ENCODE measurements around a stretch of chr6.

GRCh38 chr6:157813141-157813635, 9.9 kb upstream of the SNX9 start:
- RRBS = no CpG with 5 or more reads among the region's 6 CpGs

DNA sequence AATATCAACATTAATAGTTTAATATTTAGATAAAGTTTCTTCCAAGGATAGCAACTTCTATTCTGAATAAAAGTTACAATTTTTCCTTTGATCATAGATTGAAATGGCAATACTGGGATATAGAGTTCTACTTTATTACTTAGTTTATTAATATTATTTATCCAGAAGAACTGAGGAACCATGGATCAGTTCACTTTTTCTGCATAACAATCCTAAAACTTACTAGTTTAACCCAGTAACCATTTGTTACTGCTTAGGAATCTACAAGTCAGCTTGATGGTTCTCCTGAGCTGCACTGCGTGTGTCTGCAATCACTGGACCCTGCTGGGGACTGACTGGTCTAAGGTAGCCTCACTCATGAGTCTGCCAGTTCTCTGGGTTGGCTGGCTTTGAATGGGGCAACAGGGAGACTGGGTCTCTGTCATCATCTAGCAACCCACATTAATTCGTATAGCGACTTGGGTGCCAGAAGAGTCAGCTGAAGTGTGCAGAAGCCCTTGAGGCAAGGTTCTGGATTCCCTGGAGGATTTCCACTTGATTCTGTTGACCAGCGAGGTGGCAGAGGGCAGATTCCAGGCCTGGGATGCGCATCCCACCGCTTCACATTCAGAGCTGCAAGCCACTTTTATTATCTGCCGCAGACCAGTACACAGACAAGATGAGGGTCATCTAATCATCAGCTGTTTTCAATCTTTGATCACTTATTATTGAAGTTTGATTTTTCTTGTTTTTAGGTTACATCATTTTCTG, 49.3 kb downstream of the SNX9 start:
- RRBS = no CpG with 5 or more reads among the region's 7 CpGs

DNA sequence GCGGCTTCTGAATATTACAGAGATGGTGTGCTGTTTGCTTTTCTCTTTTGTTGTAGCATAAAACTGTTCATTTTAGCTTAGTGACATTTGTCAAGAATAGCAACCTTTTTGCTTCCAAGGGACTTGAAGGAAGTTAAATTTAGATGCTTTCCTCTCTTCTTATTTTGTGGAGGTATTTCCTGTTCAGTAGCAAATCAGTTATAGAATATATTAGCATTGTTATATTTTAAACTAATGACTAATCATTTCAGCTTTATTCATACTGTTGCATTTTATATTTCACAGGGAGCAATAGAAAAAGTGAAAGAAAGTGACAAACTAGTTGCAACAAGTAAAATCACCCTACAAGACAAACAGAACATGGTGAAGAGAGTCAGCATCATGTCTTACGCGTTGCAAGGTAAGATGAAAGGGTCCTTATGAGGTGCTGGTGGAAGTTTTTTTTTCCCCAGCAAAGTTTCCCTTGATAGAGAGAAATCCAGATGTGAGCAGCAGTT, 43.3 kb upstream of the SYNJ2 start:
- RRBS = no CpG with 5 or more reads among the region's 3 CpGs

GRCh38 chr6:158039441-158040167, 57.9 kb downstream of the SYNJ2 start:
- RRBS = no CpG with 5 or more reads among the region's 17 CpGs

- RRBS = no CpG with 5 or more reads among the region's 6 CpGs
Measured at GRCh38 chr6:158073495-158074124, 91.9 kb downstream of the SYNJ2 start.

DNA sequence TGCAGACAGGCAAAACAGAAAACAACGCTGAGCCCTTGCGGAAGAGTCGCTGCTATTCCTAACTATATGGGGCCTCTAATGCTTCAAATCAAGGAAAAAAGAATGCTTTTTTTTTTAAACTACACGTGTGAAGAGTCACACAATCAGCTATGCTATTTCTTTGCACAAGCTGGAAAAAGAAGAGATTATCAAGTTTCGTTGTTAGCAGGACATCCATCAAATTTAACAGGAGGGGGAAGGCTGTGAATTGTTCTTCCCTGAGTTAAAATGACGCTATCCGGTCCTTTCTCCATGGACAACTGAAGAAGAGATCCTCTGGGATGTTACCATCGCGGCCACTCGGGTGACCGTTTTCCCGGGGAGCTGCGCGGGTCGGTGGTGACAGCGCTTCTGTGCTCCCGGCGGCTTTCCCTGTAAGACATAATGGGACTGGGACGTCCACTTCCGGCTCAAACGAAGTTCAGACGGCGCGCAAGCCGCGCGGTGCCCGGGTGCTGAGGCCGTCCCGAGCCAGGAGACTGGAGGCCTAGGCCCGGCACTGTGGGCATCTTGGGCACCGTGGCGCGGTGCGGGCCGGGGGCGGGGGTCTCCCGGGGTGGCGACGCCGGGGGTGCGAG, 63.3 kb downstream of the GTF2H5 start:
- RRBS = 2% methylated on average over 28 of the region's 42 CpGs

GRCh38 chr6:158479726-158479972, 80.2 kb upstream of the TMEM181 start:
- RRBS = 94% methylated on average over 5 of the region's 10 CpGs

DNA sequence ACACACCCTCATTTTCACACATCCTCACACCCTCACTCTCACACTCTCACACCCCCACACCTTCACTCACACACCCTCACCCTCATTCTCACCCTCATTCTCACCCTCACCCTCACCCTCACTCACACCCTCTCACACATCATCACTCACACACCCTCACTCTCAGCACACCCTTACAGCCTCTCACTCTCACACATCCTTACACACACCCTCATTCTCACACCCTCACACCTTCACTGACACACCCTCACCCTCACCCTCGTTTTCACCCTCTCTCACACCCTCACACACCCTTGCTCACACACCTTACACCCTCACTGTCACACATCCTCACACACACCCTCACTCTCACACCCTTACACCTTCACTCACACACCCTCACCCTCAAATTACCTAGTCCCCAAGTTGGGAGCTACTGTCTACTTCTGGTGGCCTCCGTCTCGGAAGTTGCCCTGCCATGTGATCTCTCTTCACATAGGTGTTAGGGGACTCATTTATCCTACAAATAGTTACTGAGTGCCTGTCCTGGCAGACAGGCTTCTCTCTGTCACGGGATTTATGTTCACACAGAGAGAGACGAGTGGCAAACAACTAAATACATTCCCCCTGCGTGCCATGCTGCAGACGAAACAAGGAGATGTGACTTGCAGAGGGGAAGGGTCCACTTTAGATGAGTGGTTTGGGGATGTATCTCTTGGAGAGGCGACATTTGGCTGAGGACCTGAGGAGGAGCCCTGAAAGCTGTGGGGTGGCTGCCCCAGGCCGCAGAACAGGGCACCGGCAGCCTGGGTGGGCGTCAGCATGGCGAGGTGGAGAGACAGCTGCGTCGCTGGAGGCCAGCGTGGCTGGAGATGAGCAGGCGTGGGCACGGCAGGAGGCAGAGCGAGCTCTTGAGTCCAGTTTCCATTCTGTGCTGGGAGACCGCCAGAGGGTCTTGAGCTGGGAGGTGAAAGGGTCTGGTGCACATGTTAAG, 17.4 kb downstream of the DYNLT1 start:
- RRBS = no CpG with 5 or more reads among the region's 19 CpGs

- RRBS = no CpG with 5 or more reads among the region's 4 CpGs
Measured at GRCh38 chr6:158634109-158634629, 10.4 kb downstream of the DYNLT1 start.

- RRBS = no CpG with 5 or more reads among the region's 12 CpGs
Measured at GRCh38 chr6:158668446-158668929, 18.6 kb downstream of the SYTL3 start.

DNA sequence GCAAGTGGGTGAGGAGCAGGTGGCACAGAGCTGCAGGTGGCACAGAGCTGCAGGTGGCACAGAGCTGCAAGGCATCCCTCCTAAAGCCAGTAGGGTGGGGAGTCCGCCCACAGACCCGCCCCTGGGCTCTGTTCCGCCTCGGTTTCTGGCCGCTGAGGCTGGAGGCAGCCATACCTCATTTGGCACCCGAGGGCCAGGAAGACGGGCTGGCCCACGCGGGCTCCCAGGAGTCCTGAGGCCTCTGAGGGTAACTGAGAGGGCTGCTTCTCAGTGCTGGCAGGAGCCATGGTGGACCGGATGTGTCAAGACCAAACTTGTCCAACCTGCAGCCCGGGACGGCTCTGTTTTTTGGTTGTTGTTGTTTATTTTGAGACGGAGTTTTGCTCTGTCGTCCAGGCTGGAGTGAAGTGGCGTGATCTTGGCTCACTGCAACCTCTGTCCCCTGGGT, 60.0 kb downstream of the EZR start:
- RRBS = no CpG with 5 or more reads among the region's 15 CpGs

- RRBS = no CpG with 5 or more reads among the region's 18 CpGs
Measured at GRCh38 chr6:158765842-158766881, 53.0 kb downstream of the EZR start.

DNA sequence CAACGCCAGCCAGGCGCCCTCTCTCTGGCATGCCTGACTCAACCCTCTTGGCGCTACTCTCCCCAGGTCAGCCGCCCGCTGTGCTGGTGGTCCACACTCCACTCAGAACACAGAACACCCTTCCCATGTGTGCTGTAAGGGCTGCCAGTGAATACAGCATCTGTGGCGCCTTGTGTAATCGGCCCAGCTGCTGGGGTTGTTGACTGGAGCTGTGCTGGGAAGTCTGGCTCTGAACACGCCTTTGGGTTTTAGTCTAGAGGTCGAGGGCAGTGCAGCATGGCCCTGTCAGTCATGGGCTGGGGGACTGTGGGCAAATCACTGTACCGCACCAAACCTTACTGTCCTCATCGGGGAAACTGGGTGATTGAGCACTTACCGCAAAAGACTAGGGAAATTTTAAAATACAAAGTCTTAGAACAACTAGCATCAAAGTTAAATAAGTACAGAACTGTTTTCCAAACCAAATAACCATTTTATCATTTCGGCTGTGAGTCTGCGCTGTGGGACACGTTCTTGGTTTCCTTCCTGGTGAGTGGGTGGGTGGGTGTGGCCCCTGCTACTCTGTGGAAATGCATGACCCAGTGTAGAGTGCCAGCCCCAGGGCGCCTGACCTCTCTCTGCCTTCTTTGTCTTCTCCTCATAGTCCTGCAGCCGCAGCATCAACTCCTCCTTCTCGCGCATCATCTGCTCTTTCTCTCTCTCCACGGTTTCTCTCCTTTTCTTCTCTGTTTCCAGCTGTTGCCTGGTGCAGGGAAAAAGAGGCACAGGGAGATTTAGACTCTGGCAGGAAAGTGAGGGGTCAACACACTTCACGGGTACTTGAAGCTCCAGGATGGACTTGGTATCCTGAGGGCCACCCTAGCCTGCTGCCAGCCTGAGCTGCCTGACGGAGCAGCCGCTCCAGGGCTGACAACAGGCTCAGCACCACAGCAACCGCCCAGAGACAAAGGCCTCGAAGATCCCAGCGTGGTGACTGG, 48.7 kb downstream of the EZR start:
- RRBS = no CpG with 5 or more reads among the region's 26 CpGs

GRCh38 chr6:158783299-158784232, 35.6 kb downstream of the EZR start:
- RRBS = no CpG with 5 or more reads among the region's 13 CpGs

GRCh38 chr6:158786756-158787360, 32.3 kb downstream of the EZR start:
- RRBS = no CpG with 5 or more reads among the region's 6 CpGs

DNA sequence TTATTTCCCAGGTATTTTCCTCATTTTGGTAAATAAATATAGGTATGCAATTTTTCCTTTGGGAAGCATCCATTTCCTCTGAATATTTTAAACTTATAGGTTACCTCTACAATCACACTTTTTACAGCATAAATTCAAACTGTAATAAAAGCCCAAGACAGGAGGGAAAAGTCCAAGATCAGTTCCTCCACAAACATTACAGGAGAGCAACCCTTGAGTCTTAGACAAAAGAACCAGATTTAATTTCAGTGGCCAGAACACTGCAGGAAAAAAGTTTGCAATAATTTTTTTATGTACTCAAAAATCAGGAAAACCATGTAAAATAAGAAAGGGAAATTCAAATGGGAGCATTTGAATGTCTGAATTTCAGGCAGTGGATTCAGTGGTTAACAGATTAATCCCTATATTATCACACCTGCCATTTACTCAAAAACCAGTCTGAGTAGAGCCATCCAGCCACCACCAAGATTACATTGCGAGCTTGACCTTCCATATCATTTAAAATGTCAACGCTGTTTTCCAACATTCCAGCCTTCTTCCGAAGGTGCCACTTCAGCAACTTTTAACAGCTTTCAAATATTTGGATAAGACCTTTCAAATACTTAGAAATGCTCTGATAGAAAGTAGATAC, 22.0 kb downstream of the EZR start:
- RRBS = no CpG with 5 or more reads among the region's 3 CpGs

GRCh38 chr6:158798306-158799260, 20.6 kb downstream of the EZR start:
- RRBS = no CpG with 5 or more reads among the region's 14 CpGs

DNA sequence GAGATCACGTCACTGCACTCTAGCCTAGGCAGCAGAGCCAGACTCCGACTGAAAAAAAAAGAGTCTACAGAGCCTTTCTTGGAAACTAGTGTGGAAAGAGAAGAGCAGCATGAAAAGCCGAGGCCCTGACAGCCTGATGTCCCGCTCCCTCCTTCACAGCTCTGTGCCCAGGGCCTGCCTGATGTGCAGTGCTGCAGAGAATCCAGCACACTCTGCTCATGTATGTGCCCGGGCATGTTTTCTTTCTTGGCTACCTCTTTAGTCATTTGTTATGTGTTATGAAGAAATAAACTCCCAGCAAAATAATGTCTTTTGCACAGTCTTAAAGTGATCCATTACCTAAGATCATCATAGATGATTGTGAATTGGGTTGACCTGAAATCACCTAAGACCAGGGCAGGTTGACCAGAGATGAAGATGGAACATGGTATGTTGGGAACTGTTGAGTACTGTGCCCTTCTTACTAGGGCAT, 78.1 kb upstream of the EZR start:
- RRBS = no CpG with 5 or more reads among the region's 5 CpGs

DNA sequence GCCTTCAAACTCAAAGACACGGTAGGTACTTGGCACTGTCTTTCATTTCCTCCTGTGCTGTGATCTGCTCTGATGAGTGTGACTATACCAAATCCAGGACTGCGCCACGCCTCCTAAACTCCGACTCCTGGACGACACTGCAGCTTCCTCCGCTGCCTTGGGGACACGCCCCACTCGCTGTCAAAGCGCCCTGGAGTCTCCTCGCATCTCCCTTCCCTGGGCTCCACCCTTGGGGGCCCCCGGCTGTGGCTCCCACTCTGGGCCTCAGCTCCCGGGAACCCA, 61.3 kb downstream of the RSPH3 start:
- RRBS = 40% methylated on average over 1 of the region's 12 CpGs

GRCh38 chr6:159062054-159062971, 17.5 kb upstream of the TAGAP start:
- RRBS = no CpG with 5 or more reads among the region's 10 CpGs

Measured in AG08470 (cell line).